LHCN-M2 (cell line): ENCODE results near the gene RC3H2.

DNA sequence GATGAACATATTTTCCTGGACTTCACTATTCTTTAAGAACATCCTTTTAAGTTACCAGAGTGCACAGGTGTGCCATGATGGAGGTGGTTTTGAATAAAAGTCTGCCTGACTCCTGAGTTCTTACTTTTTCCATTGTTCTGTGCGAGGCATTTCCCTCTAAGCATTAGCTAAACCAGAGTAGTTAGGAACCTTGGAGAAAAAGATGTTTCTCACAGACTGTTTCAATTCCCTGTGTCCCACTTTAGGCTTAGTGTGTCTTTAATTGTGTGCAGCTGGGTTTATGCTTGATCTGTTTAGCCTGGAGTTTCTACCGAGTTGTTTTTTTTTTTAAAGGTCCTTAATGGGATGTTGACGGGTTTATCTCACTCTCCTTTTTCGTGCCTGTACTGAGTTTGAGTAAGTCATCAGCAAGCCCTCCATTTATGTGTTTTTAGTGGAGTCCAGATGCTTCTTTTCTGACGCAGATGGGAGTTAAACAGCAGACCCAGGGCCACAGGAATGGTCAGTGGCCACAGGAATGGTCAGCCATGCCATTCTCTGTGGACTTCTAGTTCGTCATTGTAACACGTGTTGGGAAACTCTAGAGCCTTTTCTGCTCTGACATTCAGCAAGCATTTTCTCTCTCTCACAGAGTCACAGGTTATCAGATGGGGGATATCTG is 190.7 kb downstream of the TTLL11 start:
- RAMPAGE, long total RNA: no peak

DNA sequence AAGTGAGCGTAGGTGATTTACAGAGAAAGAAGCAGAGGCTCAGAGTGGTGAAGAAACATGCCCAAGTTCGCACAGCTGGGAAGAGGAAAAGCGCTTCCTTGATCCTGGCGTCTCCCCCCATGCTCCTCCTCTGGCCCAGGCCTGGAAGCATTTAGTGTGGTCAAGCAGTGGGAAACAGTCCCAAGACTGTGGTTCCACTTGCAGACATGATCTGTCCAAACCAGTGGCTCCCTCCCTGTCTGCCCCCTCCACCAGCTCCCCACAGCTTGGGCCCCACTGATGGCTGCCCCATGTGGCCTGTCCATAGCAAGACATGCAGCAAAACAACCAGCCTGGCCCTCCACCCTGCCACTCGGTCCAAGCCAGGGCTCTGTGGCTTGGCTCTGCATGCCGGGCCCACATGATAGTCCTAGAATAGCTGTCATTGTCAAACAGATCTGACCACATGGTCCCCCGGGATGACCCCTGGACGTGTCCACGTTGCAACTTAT is 107.1 kb downstream of the TTLL11 start:
- RAMPAGE, long total RNA: no peak

GRCh38 chr9:121987977-121988914 is 104.9 kb downstream of the TTLL11 start:
- RAMPAGE, long total RNA: no peak

DNA sequence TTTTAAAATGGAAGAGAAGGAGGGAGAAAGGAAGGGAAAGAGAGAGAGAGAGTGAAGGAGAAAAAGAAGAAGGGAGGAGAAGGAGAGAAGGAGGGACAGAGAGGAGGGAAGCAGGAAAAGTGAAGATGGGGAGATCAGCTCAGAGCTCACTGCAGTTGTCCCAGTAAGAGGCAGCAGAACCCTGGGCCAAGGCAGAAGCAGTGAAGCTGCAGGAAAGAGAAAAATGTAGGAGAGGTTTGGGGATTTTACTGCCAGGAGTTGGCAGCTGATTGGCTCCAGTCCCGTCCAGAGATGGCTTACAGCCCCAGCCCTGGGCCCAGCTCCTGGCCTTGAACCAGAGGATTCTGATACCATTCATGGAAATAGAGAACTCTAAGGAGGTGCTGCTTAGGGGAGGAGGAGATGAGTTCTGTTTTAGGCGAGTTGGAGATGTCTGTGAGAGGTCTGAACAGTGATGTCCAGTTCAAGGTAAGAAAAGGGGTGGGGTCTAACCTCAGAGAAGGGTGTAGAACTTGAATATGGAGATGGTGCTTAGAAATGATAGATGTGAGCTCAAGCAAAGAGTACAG is 4.6 kb downstream of the MORN5 start:
- RAMPAGE, long total RNA: no peak

DNA sequence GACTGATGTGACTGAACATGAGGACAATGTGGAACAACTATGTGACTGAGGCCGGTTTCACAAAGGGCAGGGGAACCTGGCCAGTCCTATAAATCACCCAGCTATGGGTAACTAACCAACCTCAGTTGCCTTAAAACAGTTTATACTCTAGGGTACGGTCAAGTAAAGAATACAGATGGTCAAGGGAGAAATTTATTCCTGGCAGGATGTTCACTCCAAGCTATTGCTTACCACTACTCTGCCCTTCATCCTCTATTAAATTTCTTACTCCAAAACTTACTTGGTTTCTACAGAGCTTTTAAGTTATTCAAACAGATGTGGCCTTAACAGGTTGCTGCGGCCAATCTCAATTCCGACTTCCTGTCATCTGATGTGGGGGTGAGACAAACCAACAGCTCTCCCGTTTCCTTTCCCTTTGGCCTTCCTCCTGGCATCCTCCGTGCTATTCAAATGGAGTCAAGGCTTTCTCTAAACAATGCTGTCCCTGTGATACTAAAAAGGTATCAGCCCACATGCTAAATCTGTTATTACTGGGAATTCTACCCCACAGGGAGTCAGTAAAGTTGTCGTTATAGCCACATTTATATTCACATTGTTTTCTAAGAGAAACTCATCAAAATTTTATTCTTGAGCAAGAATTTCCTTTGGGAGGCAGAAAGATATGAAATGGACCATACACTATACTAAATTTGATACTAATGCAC is 11.9 kb downstream of the RBM18 start:
- RAMPAGE, long total RNA: no peak

GRCh38 chr9:122265572-122265870 is 839 bp downstream of the MRRF start:
- RAMPAGE, long total RNA: no peak

DNA sequence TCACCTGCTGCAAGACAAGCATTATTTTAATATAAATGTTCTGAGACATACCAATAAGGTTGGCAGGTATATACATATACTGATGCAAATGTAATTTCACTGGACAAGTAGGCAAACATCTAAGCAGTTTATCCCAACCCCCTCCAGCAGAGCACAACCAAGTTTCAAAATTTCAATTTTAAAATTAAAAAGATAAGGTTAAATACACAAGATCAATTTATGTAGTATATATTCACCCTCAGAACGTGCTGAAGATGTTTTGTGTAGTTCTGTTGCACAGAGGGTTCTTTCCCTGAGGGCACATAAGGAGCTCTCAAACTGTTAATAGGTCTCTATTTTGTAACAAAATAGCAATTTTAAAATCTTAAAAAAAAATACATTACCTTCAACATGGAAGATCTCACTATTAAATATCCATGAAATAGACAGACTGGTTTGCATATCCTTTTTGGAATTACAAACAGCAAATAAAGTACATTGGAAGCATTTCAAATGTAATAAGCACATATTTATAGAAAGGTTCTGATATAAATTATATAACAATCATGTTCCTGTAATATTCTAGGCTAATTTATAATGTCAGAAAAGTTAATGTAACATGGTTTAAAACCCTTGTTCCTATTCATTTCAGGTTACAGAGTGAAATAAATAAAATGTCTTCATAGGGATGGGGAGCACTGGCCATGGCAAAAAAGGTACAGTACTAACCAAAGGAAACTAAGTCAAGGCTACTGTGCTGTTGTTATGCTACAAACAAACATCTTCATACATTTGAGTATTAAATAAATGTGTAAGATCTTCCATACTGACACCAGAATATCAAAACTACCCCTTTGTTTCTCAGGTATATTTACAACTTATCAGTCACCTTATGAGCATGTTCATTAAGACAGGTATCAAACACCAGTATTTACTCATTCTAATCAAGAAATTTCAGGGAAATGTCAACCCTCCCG is 19.0 kb upstream of the PDCL start:
- RAMPAGE, long total RNA: no peak

GRCh38 chr9:122848758-122849526 is 20.6 kb upstream of the PDCL start:
- RAMPAGE, long total RNA: no peak

- RAMPAGE, long total RNA: no peak
Observed at GRCh38 chr9:122864963-122865687, 36.7 kb upstream of the PDCL start.

- RAMPAGE, long total RNA: no peak
Observed at GRCh38 chr9:122879855-122880416, 25.2 kb downstream of the RC3H2 start.

DNA sequence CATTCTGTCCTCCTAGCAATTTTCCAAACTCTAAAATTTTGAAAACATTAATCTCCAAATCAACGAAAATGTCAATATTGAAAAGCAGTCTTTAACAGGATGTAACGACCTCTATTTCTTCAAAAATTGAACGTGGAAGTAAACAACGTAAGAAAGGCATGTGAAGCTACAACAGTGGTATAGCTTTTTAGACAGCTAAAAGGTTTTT is 1.6 kb downstream of the RC3H2 start:
- RAMPAGE, long total RNA: no peak

GRCh38 chr9:122904747-122905952 is at the start of gene RC3H2:
Gene RC3H2, minus strand, starts transcription at chr9:122905359.
- RAMPAGE, long total RNA: no peak

DNA sequence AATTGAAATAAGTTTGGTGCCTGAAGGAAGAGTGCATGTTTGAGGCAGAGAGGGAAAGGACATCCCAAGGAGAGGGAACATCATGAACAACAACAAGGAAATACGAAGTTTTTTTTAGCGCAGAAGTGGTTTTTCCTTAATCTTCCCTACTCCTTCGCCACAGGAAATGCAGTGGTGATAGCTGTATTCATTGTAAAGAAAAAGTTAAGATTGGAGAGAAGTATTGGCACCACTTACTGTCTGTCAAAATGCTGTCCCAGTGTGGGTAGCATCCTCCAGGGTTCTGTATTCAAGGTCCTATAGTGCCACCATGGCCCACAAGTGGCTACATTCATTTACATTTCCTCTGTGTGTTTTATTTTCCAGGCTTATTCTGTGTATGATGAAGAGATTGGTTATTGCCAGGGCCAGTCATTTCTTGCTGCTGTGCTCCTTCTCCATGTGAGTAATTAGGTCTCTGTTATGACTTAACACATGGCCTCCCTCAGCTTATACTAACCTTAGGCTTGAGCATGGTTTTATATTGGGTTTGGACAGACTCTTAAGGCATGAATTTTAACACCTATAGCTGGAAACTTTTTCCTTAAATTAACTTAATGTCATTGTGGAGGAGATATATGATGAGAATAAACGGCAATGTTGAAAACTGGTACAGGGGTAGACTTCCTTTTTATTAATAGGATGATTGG is 36.7 kb downstream of the GPR21 start:
- RAMPAGE, long total RNA: no peak

GRCh38 chr9:123089532-123090181 is 56.2 kb downstream of the GPR21 start:
- RAMPAGE, long total RNA: no peak

- RAMPAGE, long total RNA: no peak
Observed at GRCh38 chr9:123114489-123115674, 81.4 kb downstream of the GPR21 start.

GRCh38 chr9:123132470-123133402 is 99.3 kb downstream of the GPR21 start:
- RAMPAGE, long total RNA: no peak

DNA sequence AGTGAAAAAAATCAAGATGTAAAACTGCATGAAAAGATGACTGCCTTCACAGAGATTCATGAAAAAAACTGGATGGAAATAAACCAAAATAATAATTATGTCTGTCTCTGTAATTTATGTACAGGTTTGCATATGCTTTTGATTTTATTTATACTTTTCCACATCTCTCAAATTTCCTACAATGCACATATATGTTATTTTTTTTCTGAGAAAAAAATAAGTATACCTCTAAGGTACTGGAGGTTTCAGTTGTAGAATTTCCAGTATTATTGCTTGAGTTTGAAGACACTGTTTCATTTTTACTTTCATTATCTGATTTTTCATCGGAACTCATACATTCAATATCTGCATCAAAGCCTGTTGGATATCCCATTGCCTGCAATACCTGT is 105.8 kb downstream of the GPR21 start:
- RAMPAGE, long total RNA: no peak

- RAMPAGE, long total RNA: no peak
Observed at GRCh38 chr9:123231569-123232320, 36.6 kb downstream of the STRBP start.

DNA sequence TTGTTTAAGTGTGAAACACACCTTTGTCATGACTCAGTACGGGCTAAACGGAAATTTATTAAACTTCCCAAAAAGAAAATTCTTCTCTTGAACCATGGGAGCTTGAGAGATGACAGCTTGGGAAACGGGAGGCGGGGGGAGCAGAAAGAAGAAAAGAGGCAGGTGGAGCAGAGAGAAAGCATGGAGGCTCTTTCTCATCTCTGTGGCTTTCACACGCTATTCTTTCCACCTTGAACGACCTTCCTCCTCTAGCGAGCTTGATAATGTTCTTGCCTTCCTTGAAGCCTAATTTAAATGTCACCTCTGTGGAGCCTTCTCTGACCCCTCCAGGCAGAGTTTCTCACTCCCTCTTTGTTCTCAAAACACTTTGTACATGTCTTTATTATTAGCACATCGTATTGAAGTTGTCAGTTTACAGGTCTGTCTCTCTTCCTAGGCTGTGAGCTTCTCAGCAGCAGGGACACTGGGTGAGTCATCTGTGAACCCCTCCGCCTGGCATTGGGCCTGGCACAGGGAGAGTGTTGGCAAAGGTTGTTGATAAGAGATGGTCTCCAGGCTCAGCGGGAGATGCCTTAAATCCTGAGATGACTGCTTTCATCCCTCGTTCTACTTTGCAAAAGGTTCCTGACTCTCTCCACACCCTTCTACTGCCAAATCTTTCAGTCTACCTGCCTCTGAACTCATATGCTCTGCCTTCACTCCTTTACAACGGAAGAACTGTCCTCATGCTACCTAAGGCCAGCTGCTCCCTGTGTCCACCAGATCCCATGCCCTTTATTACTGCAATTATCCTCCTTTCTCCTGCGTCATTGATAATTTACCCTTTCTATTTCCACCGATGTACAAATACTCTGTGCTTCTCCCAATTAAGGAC is 14.1 kb upstream of the STRBP start:
- RAMPAGE, long total RNA: no peak

DNA sequence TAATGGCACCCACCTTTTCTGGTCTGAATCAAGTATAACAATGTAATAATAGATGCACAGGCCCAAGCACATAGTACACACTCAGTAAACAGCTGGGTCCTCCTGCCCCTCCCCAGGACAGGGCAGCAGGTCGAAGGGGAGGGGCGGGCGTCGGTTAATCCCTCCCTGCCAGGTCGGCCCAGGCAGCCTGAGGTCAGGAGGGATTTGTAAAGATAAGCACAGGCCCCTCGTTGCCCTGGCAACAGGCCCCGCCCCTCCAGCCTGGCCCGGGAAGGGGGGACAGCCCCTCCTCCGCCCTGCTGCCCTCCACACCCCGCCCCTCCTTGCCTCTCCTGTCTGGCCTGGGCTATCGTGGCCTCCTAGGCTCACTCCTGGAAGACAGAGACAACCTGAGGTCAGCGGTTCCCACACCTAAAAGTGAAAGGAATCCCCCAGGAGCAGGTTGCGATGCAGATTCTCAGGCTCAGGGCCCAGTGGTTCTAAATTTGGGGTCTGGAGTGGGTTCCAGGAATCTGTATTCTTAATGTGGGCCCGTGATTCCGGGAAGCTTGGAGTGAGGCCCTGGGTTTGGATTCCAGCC is 4.2 kb downstream of the CRB2 start:
- RAMPAGE, long total RNA: no peak